T47D (cell line): ENCODE measurements around the genes FAM219B and PPCDC.

DNA sequence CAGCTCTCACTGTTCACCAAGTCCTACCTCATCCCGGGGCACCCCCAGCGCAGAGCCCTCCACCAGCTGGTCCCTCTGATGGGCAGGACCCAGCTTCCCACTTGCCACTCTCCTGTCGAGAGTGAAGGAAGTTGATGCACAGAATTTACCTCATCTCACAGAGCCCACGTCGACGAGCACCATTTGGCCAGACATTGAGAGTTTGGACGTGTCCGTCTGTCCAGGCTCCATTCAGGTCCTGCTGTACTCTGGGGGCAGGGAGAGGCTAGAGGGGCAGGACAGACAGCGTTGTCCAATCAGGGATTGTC, 20.0 kb upstream of the CLK3 start:
- RRBS = no CpG with 5 or more reads among the region's 9 CpGs

GRCh38 chr15:74627129-74627993, 11.7 kb downstream of the CLK3 start:
- RRBS = 94% methylated on average over 1 of the region's 8 CpGs

GRCh38 chr15:74635984-74636495, 20.4 kb downstream of the CLK3 start:
- RRBS = no CpG with 5 or more reads among the region's 3 CpGs

DNA sequence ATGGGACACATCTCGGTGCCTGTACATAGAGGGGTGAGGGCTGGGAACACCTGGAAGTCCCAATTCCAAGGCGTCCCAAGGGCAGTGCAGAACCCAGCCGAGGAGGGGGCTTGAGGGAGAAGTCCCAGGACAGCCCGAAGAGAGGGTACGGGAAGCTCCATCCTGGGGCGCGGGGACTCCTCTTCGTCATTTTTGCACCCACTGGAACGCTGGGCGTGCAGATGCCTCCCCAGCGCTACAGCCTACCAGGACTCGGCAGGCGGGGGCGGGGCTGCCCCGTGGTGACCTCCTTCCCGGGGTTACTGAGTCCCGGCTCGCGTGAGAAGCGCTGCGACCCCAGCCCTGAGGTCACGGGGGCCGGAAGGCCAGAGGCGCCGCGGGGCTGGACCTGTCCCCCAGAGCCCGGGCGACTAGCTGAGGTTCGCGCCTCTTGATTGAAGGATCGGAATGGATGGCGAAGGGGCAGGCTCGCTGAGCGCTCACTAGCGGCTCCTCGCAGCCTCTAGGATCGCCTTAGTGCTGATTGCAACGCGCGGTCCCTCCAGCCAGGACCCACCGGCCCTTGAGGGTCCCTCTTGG, 472 bp upstream of the CYP1A1 start:
- RRBS = 2% methylated on average over 11 of the region's 41 CpGs

DNA sequence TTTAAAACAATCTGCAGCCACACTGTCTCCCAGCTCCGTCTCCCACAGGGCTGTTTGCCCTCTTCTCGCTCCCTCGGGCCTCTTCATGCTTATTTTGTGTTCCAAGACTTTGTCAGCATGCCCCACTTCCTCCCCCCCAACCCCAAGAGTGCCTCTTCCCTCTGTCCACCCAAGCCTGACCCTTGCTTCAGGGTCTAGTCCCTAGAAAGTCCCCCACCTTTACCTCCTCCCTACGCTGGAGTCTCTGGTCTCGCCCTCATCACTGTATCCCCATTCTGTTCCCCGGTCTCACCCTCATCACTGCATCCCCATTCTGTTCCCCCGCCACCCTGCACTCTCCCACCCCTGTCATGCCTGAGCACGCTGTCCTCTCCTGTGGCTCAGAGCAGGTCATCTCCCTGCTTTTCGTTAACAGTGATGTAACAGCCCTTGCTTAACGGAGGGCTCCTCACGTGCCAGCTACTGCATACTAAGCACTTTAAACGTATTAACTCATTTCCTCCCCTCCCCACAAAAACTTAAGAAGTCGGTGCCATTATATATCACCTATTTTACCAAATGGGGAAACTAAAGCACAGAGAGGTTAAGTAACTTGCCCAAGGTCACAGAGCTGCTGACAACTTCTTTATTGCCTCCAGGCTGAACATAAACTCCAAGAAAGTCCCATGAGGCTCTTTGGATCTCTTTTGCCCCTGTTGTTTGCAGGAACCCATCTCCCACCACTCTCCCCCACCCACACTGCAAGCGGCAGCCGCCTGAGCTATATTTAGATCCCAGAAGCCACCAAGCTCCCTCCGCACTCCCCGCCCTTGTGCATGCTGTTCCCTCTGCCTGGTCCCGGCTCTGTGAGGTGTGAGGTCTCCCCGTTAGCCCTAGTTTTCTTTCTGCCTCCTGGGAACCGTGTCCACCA, 931 bp upstream of the CSK start:
- RRBS = no CpG with 5 or more reads among the region's 20 CpGs

GRCh38 chr15:74799544-74800063, 13.0 kb upstream of the LMAN1L start:
- RRBS = no CpG with 5 or more reads among the region's 9 CpGs

DNA sequence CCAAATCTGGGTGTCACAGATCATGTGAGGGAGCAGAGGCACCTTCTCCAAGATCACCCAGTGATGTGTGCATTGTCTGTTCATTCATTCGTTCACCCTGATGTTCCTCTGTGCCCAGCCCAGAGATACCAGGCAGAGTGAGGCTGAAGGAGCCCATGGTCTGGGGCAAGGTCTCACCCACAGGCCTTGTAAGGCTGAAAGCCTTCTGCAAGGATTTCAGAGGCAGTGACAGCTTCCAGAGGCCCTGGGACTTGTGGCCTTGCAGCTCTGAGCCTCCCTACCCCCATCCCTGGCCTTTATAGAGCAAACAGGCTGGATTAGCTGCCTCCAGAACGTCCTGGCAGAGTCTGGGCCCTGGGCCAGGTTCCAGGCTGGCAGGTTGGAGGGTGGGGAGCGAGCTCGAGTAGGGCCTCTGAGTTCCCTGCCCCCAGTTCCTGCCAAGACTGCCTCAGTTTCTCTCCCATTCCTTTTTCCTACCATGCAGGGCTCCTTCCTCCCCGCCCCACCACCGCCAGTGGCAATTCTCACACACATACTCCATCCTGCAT, 2.4 kb downstream of the LMAN1L start:
- RRBS = no CpG with 5 or more reads among the region's 6 CpGs

- RRBS = 91% methylated on average over 19 of the region's 28 CpGs
These were observed 3.4 kb downstream of the LMAN1L start for GRCh38 chr15:74815867-74816564.

DNA sequence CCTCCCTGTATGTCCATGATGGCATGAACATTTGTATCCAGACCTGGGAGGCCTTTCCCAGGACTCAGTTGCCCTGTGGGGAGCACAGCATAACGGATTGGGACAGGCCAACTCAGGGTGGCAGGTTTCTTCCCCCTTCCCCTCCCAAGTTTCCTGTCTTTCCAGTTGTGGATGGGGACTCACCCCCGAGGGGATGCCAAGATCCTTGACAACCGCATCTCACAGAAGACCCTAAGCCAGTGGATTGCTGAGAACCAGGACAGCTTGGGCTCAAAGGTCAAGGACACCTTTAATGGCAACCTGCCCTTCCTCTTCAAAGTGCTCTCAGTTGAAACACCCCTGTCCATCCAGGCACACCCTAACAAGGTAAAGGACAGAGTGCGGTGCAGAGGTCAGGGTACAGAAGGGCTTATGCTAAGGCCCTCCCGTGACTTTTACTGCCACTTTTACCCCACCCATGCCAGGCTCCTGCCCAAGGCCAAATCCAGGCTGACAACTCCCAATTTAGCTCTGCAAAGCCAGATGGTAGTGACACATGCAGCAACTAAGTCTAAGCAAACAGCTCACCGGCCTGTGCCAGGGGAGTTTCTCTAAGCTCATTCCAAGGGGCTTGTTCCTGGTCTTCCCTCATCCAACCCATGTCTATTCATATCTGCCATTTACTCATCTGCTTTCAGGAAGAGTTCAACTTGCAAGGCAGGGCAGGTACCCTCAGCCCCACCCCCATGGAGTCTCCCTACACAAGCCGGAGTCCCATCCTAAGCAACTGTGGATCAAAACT, 1.6 kb downstream of the MPI start:
- RRBS = no CpG with 5 or more reads among the region's 7 CpGs

- RRBS = 1% methylated on average over 22 of the region's 48 CpGs
These were observed at the start of gene FAM219B for GRCh38 chr15:74906731-74907418. TSS of gene FAM219B (minus strand) at chr15:74906851.

DNA sequence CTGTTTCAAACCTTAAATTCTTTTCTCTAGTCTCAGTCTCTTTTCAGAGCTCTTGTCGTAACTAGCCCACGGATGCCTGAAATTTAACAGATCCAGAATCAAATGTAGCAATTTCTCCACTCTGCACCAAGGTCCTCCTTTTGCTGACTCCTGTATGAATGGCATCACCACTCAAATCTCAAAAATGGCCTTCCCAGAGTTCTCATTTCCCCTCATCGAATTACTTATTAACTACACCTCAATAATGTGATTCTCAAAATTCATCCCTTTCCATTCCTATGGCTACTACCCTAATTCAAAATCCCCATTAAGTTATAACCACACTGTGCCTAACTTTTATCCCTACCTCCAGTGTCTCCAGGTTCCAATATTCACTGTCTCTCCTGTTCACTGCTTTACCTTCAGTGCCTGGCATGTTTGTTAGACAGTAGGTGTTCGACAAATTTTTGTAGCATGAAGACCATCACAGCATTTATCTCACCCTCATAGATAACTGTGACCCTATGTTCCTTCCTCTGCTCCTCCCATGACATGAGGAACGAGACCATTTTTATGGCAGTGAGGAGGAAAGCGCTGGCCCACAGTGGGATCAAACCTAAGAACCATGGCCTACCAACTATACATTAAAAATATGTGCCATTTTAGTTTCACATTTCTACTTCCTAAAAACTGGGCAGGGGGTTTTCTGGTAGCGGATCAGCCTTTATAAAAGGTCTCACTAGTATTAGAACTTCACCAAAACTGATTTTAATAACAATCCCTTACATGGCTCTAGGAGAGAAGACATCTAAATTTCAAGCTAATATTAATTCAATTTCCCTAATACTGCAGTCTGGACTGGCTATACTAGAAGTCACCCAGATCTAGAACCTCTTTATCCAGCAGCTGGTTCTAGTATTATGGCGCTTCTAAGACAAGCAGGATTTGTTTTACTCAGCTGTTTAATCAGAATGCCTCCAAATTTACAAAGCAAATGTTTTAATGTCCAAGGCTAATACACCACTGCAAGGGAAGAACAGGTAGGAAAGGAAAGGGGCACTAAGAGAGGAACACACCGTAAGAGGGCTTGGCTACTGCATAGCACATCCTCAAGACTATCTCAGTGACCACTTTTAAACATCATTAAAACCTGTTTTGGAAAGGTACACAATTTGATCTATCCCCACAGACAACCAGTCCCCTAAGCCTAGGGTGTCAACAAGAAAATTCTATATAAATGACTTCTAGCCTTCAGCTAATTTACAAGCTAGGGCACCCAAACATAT, 12.6 kb upstream of the FAM219B start:
- RRBS = no CpG with 5 or more reads among the region's 9 CpGs

GRCh38 chr15:75023150-75023722, at the start of gene PPCDC:
TSS of gene PPCDC (plus strand) at chr15:75023590.
- RRBS = 2% methylated on average over 4 of the region's 31 CpGs

GRCh38 chr15:75024069-75024530, 710 bp downstream of the PPCDC start:
- RRBS = no CpG with 5 or more reads among the region's 5 CpGs

GRCh38 chr15:75048894-75049812, 25.8 kb downstream of the PPCDC start:
- RRBS = no CpG with 5 or more reads among the region's 18 CpGs

- RRBS = no CpG with 5 or more reads among the region's 7 CpGs
These were observed 41.9 kb downstream of the PPCDC start for GRCh38 chr15:75065114-75065963.

GRCh38 chr15:75218547-75218932, 16.9 kb downstream of the C15orf39 start:
- RRBS = no CpG with 5 or more reads among the region's 4 CpGs

- RRBS = under 1% methylated on average over 17 of the region's 59 CpGs
These were observed 690 bp downstream of the SIN3A start for GRCh38 chr15:75450676-75451324.

- RRBS = no CpG with 5 or more reads among the region's 15 CpGs
These were observed 971 bp upstream of the SIN3A start for GRCh38 chr15:75452455-75452867.

DNA sequence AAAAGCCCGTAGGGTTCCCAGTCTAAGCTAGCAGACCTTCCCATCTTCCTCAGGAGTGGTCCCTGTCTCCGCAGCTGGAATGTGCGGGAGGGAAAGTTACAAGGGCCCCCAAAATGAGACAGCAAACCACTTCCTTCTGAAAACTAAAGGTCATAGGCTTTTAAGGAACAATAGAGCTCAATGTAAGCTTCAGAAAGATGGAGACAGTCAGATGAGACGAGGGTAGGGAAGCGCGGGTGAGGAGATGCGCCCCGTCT, 1.3 kb downstream of the PTPN9 start:
- RRBS = no CpG with 5 or more reads among the region's 8 CpGs

DNA sequence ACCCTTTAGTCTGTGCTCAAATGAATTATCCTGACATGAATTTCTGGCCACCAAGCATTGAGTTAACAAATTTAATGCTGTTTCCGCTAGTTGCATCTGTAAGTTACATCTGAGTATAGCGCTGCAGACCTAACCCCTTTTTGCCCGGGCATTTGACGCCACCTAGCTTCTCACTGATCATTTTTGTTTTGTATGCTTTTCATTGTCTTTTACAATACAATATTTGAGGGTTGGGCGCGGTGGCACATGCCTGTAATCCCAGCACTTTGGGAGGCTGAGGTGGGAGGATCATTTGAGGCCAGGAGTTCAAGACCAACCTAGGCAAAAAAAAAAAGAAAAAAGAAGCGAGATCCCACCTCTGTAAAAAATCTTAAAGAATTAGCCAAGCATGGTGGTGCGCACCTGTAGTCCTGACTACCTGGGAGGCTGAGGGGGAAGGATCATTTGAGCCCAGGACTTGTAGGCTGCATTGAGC, 915 bp upstream of the IMP3 start:
- RRBS = no CpG with 5 or more reads among the region's 8 CpGs